ENCODE data around the gene GZF1.

DNA sequence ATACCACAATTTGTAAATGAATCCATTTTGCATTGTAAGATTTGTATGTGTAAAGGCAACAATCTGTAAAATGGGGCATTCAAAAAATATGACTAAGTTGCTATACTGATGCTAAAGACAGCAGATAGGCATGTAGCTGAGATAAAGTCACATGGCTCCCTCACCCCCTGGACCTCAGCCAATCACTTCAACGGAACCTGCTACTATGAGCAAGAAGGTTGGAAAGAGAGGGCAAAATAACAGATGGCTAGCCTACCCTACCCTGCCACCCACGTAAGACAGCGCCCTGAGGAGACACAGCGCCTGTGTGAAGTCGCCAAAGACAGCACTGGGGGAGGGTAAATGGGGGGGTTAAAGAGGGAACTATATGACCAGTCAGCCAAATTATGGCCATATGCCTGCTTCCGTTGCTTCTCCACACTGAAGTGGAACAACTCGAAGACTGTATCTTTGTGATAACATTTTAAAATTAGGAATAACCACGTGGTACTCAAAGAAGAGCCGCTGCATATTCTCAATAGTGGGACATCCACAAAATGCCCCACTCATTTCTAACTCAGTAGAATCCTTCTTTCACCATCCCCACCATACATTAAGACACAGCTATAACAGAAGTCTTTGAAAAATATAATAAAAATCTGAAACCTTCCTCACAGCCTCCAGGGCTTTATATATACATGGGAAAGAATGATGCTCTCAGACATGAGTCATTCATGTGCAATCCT lies 163.1 kb downstream of the RALGAPA2 start:
- RRBS, result no CpG with 5 or more reads among the region's 9 CpGs

DNA sequence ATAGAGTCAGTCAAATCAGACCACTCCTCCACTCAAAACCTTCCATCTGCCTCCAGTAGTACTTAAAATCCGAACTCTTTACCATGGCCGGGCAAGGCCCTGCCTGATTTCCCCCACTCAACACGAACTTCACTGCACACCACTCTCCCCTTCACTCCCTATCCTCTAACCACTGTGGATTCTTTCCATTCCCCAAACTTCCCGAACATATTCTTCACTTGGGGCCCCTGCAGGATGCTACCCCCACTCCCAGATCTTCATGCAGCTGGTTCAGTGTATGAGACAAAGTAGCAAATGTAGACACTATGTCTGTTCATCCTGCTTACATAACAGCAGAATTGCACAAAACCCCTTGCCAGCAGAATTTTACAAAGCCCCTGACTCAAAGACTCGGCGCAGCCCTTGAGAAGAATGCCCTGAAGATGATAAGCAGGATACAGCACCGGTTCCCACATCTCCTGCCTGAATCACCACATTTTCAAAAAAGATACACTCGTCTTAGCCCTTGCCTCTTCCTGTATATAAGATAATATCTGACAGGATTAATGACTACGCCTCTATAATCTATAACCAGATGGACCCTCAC lies 29.0 kb downstream of the RALGAPA2 start:
- RRBS, result no CpG with 5 or more reads among the region's 9 CpGs

DNA sequence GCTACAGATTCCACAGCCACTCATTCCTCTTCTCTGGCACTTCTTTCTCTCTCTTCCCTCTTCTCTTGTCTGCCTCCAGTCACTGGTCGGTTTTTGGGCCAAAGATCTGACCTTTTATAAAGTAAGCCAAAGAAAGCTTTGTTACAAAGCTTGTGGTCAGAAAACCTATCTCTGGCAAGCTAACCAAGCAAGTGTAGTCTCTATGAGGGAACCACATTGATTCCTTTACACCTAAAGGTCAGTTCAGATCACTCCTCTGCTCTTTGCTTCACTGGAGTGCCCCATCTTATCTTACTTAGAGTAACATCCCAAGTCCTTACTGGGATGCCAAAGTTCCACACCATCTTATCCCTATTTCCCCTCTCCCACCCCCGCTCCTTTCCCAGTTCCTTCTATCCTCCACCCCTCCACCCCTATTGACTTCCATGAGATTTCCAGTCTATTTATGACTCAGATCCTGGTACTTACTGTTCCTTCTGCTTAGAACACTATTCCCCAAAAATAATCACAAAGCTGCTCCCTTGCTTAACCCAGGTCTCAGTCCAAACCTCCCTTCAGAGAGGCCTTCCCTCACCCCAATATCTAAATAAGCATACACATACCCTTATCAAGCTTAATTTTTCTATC lies 16.1 kb downstream of the RALGAPA2 start:
- RRBS, result no CpG with 5 or more reads among the region's 2 CpGs

DNA sequence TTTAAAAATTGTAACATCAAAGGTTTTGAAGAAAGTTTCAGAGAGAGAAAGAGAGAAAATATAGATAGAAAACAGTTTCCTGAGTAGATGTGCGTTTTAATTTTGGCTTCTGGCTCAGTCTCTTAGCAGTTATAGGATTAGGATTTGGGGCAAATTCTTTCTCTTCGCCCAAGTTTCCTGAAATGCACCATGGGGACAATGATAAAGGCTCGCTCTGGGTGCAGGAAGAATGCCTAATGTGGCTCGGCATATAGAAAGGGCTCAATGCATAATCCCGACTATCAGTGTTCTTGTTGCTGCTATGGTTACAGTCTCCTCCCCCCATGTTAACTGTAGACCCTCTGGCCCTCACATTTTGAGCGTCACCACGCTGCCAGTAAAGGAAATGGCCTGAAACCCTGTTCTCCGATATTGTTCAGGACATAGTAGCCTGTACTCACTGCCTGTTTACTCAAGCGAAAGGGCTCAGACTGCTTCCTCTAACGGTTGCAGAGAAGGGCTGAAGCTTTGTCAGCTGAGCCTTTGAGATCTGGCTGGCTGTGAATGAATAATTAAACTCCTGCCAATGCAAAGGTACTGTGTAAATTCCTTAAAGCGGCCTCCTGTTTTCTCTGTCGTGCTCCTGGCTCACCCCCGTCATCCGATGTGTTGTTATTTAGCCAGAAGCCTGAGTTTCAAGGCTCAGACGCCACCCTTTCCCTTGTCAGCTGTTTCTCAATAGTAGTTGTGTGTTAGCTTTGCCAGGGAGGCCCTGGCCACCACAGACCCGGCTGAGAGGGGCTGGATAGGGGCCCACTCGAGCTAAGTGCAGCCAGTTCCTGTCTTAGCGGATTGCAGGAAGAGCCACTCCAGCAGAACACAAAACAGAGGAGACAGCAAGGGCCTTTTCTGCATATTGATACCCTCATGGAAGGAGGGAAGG lies 31.1 kb upstream of the RALGAPA2 start:
- RRBS, result no CpG with 5 or more reads among the region's 18 CpGs

DNA sequence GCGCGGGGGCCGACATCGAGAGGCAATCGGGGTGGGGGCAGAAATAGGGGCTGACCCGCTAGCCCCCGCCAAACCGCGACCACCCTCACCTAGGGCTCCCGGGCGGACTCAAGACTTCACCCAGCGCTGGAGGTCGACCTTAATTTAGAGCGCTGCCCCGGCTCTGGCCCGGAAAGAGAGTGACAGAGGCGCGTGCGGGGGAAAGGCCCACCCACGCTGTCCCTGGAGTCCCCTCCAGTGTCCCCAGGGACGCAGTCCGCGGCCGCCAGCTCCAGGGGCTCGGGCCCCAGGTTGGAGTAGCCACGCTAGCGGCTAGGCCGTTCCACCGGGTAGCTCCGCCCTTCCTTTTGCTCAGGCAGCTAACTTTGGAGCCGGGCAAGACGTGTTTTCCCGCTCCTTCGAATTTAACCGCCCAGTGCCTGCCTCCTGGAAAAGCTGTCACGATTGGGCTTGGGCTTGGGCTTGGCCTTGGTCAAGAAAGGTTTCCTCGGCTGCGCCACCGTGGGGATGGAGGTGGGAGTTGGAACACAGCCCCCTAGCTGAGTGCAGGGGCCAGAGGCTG lies 24.5 kb upstream of the KIZ start:
- RRBS, result 12% methylated on average over 11 of the region's 39 CpGs

- RRBS, result 65% methylated on average over 16 of the region's 65 CpGs
Observed at GRCh38 chr20:21390923-21391874, 6.1 kb downstream of the NKX2-4 start.

GRCh38 chr20:22465381-22466191 lies 118.8 kb downstream of the FOXA2 start:
- RRBS, result no CpG with 5 or more reads among the region's 5 CpGs

DNA sequence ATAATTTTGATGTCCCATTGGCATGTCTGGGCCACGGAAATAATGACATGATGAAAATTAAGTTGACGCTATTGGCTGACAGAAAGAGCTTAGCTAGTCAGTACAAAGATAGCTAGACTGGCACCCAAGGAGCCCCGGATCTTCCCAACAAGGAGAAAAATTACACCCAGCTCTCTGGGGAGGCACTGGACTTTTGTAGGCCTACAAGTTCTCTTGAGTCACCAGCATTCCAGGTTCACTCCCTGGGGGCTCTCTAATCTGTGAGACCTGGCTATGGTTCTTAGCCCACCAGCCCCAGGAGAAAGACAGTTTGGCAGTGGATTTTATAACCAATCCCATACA lies 59.8 kb downstream of the FOXA2 start:
- RRBS, result no CpG with 5 or more reads among the region's 3 CpGs

GRCh38 chr20:22574847-22575918 lies 9.2 kb downstream of the FOXA2 start:
- RRBS, result no CpG with 5 or more reads among the region's 15 CpGs

GRCh38 chr20:22586624-22586960 lies 2.2 kb upstream of the FOXA2 start:
- RRBS, result no CpG with 5 or more reads among the region's 21 CpGs

DNA sequence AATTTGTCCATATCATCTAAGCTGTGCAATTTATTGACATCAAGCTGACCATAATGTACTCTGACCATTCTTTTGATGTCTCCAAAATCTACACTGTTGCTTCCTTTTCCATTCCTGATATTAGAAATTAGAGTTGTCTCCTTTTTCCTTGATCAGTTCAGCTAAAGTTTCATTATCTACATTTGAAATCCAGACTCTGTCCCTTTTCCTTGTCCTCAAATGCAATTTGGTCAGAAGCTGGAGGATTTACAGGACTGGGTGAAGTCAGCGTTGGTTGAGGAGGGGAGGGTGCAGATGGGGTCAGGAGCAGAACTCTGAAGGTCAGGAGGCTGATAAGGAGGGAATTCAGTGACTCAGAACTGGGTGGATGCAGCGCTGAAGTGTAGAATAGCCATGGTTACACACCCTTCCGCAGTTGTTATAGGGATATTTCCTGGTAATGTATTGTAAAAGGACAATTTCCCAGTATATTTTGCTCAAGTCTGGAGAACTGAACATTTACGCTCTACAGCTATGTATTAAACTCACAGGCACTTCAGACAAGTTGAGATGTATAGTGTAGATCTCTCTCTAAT lies 133.0 kb upstream of the FOXA2 start:
- RRBS, result no CpG with 5 or more reads among the region's 4 CpGs

DNA sequence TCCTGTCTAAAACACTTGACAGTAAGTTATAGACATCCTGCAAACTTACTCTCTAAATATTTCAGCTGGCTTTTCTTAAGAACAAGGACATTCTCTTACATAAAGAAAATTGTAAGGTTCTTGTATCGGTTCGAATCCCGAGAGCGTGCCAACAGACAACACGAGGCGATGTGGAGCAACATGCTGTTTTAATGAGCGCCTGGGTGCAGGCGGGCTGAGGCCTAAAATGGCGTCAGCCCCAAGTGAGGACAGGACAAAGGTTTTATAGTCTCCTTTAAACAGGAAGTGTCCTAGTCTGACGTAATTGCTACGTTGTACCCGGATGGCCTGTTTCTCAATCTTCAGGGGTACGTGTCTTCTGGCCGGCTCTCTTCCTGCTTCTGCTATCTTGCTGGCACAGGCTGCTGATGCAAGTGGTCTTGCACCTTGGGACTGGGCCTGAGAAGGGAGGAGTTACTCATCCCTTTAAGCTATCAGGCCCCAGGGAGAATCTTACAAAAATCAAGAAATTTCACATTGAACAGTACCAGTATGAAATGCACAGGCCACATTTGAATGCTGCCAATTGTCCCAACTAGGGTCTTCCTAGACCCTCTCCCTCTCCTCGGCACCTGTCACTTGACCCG lies 9.6 kb upstream of the SSTR4 start:
- RRBS, result no CpG with 5 or more reads among the region's 16 CpGs

DNA sequence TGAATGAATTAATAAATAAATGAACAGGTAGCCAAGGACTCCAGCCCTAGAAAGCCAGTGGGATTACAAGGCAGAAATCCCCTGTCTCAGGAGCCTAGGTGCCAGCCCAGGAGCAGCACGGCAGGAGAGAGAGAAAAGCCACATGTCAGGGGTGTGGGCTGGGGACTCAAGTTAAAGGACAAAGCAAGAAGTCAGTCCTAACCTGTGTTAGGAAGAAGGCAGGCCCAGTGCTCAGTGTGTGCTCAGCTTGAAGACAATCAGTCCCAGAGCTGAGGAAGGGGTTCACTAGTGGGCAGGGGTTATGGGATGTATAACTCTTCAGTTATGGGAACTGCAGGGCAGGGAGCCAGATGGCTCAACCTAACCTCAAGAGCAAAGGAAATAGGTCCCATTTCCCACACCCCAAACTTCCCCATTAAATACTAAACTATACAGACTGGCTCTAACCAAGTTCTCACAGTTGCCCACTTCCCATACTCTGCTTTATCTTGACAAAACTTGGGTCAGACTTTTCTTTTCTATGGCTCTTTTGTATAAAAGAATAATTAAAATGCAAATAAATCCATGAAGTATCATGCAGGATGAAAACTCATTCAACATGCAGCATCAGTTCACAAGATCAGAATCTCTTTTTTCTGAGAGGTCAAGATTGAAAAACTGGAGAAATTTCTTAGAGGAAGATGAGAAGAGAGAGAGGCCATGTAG lies 7.4 kb upstream of the SSTR4 start:
- RRBS, result no CpG with 5 or more reads among the region's 1 CpG

DNA sequence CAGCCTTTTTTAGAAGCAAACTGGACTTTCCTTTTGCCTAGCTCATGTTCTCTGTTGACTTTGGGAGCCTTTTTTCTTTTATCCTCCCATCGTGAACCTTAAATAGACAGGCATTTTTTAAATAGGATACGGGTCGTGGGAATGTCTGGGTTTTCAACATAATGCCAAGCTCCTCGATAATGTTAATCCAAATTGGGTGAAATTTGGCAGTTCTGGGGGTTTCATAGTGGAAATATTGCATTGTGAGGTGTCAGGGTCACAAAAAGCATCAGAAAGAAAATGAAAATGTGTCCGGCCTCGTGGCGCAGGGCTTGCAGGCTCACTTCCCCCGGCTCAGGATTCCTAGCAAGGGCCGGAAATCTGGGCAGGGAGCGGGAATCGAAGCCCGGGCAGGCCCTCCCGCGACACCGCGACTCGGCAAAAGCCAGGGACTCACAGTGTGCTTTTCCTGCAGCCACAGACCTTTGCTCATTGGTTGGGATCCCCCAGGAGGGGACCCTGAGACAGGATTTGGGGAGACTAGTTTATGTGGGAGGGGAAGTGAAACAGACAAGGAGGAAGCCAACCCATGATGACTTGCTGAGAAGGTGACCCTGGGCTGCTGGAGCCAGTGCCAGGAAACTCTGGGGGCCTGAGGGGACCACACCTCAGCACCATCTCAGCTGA lies 771 bp upstream of the CD93 start:
- RRBS, result no CpG with 5 or more reads among the region's 17 CpGs

- RRBS, result no CpG with 5 or more reads among the region's 11 CpGs
Observed at GRCh38 chr20:23119543-23120168, 33.5 kb upstream of the CD93 start.

DNA sequence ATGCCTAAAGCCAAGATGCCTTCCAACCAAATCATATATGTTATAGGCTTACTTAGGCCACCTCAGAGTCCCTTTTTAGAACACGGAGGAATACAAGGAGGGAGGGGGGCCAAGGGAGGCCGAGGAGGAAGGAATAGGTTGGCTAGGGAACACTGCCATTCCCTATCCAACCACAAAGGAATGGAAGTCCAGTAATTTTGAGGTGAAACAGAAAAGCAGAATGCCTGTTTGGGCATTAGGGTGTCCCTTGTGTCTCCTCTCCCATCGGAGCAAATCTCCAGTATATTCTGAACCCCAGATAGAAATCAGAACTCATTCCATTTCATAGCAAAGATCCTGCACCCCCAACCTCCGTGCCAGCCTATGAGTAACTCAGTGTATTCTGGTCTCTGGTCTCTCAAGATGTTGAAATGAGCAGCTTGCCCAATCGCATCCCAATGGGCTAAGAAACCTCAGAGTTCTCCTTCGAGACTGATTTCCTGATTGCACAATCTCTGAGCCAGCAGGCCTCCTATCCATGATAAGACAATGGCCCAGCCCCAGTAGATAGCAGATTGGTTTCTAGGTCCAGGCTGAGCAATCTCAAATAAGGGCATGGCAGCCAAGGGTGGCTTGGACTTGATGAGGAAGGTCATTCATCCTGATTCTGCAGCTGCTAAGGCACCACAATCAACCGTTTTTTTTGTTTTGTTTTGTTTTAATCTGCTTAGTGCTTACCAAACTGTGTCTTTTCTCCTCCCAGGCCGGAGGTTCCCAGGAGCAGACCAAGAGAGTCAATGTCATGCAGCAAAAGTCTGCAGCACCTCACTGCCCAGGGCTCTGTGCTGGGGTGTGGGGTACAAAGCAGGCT lies 125.2 kb upstream of the NXT1 start:
- RRBS, result no CpG with 5 or more reads among the region's 8 CpGs

- RRBS, result no CpG with 5 or more reads among the region's 12 CpGs
Observed at GRCh38 chr20:23353309-23353899, 2.8 kb downstream of the NXT1 start.

GRCh38 chr20:23357622-23358583 lies 4.1 kb upstream of the GZF1 start:
- RRBS, result 7% methylated on average over 13 of the region's 71 CpGs

- RRBS, result 3% methylated on average over 62 of the region's 106 CpGs
Observed at GRCh38 chr20:23361711-23362516, at the start of gene GZF1. TSS of gene GZF1 (plus strand) at chr20:23362182.

DNA sequence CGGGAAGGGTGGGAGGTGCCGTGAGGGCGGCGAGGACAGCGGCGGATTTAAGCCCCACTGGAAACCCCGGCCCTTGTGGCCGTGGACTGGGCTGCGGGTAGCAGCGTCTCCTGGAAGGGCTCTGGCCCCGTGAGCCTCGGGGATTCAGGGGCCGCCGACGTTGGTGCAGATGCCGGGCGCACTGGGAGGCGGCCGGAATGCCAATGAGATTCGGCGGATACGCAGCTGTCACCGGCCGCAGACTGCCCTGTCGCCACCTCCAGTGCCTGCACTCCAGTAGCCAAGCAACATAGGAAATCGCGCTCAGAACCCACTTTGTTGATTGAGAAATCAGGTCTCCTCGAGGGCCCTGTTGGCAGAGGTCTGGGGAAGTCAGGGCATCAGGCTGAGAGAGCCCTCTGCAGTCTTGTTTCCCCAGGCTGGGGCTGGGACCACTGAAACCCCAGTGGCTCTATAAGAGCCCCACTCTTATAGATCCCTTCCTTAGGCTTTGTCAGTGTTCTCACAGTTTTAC lies 592 bp downstream of the GZF1 start:
- RRBS, result 2% methylated on average over 14 of the region's 28 CpGs

All from UCH-1 (cell line).